NALM6 (cell line): ENCODE results near the gene HNRNPLL.

DNA sequence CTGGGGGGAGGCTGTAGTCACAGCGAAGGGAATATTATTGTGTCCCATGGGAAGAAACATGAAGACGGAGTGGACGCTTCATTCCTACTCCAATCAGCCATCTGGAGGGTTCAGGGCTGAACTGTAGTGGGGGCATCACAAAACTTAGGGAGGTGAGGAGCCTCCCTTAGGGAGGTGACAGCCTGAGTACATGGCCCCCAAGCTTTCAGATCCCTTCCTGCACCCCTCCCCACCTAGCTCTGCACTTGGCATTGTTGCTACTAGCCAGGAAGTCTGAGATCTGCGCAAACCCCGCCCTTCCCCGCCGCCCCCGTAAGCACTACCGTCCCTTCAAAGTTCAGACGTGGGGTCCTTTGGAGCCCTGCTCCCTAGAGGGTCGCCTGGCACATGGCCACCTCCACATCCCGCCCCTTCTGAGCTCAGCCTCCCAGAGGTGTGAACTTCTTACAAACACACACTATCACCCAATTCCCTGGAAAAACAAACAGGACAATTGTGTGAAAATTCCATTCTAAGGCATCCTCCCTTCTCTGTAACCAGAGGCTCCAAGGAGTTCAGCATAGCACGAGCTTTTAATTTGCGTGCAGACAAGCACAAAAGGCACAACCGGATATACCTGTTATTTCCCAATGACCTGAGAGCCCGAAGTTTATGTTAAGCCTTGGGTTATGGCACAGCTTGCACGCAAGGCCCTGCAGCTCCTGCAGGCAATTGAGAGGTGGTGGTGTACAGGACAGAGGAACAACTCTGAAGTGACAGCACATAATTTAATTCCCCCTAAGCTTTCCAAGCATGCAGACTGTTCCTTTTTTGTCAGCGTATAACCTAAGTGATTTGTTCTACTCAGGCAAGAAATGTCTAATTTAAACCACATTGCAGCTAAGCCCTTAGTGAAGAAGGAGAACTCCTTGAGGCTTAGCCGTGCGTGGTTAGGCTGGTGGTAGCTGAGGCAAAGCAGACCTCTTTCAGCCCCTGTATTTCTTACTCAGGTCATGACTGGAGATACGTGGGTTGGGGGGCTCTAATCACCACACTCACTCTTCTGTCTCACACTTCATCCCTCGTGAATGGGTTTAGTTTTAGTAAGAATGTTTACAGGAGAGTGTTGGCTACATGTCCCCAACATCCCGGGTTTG is 20.2 kb upstream of the CYP1B1 start:
- PRO-cap, result no peak

GRCh38 chr2:38527866-38528457 is 74.8 kb downstream of the HNRNPLL start:
- PRO-cap, result no peak

GRCh38 chr2:38534864-38535820 is 67.6 kb downstream of the HNRNPLL start:
- PRO-cap, result no peak

DNA sequence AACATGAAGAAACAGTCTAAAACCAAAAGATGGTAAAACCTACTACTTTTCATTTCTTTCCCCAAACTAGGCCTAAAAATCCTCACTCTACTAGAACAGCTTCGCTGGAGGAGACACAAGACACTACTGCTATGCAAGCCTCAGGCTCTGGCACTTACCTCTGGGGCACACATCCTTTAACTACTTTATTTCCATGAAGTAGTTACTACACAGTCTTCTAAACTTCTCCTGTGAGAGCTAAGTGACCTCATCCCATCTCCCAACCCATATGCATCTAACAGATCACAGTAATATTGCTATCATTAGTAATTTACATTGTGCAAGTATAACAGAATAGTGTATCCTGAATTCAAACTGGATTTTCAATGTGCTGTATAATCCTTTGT is 4.0 kb downstream of the HNRNPLL start:
- PRO-cap, result no peak

- PRO-cap, result no peak
Observed at GRCh38 chr2:38602530-38603121, at the start of gene HNRNPLL. TSS of gene HNRNPLL (minus strand) at chr2:38602928.

DNA sequence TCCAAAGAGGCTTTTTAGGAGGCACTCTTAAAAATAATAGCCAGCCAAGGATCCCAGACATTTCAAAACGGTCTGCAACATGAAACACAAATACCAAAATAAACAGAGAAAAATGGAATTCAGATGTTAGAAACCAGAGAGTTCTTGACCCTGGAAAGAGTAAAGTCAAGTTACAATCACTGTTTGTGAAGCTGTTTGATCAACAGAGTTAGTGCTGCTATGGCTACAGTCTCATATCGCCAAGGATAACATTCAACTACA is 17.4 kb upstream of the HNRNPLL start:
- PRO-cap, result no peak

GRCh38 chr2:38702562-38702848 is 36.6 kb downstream of the GALM start:
- PRO-cap, result no peak

DNA sequence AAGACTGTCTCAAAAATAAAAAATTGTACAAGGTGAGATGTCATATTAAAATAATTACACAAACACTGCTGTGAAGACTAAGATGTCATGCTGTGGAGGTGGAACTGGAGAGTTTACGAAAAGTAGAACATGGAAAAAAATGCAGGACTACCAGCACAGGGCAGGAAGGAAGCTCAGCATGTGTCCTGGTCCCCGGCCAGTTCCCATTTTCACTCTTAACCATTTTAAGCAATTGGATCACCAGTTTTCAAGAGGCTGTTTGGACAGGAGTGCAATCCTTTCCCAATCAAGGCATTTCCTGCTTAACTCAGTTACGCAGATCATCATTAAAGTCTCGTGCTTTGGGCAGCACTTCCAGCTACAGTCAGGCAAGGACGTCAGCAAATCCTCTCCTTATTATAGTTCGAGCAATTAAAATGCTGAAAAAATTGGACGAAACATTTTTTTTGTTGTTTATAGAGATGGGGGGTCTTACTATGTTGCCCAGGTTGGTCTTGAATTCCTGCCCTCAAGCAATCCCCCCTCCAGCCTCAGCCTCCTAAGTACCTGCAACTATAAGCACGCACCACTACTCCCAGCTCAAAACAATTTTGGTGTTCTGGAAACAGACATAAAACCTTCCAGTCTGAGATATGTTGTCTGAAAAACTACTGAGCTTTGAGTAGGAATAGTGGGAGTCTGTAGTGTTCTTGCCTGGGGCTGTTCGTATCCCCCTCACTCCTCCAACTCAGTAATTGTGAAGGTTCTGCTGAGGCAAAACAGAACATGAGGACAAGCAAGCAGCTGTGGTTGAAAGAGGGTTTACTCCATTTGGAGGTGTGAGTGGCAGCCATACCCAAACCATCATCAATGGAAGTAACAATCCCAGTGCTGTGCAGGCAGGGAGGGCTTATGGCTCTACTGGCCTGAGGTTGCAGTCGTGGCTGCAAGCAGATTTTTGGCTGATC is 13.6 kb downstream of the SRSF7 start:
- PRO-cap, result no peak

DNA sequence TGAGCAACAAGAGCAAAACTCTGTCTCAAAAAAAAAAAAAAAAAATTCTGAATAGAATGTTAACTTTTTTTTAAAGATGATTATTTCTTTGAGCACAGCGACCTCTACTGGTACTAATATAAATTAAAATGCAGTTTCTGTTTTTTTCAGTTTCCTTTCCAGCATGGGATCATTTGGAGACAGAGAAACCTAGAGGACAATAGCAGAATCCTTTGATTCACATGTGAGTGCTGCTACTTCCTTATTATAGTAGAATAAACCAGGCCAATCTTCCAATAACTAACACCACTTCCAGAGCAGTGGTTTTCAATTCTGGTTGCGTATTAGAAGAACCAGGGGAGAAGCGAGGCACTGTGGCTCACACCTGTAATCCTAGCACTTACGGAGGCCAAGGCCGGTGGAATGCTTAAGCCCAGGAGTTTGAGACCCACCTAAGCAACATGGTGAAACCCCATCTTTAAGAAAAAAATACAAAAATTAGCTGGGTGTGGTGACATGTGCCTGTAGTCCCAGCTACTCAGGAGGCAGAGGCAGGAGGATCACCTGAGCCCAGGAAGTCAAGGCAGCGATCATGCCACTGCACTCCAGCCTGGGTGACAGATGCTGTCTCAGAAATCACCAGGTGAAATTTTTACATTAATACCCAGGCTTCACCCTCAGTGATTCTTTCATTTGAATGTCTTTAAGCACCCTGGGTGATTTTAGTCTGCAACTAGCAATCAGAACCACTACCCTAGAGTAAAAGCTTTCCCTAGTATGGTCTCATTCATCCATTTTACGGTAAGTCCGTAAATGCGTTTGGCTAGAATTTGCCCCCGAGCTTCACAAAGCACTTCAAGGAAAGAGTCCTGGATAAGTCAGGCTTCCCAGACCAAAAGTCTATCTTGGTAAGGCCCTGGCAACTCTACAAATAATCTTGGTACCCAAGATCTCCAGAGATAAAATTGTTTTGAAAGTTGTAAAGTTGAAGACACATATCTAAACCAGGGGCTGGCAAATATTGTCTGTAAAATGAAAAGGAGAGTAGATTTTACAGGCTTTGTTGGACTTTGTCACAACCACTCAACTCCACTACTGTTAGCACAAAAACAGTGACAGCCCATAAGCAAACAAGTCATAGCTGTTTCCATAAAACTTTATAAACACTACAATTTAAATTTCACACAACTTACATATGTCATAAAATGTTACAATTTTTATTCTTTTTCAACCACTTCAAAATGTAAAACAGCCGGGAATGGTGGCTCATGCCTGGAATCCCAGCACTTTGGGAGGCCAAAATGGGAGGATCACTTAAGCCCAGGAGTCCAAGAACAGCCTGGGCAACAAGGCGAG is 9.7 kb downstream of the SRSF7 start:
- PRO-cap, result no peak

- PRO-cap, result no peak
Observed at GRCh38 chr2:38746437-38747127, 4.6 kb downstream of the SRSF7 start.

DNA sequence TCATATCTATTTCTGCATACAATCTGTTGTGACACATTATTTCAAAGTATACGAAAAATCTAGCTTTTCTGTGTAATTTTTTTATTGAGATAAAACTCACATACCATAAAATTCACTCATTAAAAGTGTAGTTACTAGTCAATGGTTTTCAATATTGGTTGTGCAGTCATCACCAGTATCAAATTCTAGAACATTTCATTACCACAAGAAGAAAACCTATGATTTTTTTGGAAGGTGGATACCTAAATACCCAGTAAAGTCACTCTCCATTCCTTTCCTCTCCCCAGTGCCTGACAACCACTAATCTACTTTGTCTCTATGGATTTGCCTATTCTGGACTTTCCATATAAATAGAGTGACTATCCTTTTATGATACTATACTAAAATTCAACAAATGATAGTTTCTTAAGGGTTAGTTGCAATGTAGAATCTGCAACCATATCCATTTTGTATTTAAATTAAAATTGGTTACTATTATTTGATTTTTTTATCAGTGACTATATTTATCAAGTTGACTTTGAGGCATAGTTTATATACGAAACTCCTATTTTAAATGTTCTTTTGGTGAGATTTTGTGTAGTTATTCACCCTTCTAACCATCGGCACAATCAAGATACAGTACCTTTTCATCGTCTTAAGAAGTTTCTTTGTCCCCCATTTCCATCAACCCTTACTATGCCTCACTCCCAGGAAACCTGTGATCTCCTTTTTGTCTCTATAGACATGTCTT is 68.9 kb downstream of the SOS1 start:
- PRO-cap, result no peak

GRCh38 chr2:39114665-39115768 is 5.8 kb downstream of the SOS1 start:
- PRO-cap, result no peak

GRCh38 chr2:39141061-39141866 is 20.4 kb upstream of the SOS1 start:
- PRO-cap, result no peak

DNA sequence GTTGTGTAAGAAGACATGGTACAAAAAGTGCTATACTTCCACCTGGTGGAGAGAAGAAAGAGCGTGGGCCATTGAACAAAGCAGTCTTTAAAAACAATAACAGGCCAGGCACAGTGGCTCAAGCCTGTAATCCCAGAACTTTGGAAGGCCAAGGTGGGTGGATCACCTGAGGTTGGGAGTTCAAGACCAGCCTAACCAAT is 109.0 kb upstream of the SOS1 start:
- PRO-cap, result no peak

DNA sequence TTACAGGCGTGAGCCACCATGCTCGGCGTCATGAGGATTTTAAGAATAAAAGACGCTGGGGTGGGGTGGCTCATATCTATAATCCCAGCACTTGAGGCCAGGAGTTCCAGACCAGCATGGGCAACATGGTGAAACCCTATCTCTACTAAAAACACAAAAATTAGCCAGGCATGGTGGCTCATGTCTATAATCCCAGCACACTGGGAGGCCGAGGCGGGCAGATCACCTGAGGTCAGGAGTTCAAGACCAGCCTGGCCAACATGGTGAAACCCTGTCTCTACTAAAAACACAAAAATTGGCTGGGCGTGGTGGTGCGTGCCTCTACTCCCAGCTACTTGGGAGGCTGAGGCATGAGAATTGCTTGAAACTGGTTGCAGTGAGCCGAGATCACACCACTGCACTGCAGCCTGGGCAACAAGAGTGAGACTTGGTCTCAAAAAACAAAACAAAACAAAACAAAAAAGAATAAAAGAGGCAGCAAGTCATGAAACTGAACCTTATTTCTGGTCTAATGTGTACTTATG is 157.0 kb upstream of the SOS1 start:
- PRO-cap, result no peak

GRCh38 chr2:40401755-40402362 is 50.0 kb downstream of the SLC8A1 start:
- PRO-cap, result no peak

DNA sequence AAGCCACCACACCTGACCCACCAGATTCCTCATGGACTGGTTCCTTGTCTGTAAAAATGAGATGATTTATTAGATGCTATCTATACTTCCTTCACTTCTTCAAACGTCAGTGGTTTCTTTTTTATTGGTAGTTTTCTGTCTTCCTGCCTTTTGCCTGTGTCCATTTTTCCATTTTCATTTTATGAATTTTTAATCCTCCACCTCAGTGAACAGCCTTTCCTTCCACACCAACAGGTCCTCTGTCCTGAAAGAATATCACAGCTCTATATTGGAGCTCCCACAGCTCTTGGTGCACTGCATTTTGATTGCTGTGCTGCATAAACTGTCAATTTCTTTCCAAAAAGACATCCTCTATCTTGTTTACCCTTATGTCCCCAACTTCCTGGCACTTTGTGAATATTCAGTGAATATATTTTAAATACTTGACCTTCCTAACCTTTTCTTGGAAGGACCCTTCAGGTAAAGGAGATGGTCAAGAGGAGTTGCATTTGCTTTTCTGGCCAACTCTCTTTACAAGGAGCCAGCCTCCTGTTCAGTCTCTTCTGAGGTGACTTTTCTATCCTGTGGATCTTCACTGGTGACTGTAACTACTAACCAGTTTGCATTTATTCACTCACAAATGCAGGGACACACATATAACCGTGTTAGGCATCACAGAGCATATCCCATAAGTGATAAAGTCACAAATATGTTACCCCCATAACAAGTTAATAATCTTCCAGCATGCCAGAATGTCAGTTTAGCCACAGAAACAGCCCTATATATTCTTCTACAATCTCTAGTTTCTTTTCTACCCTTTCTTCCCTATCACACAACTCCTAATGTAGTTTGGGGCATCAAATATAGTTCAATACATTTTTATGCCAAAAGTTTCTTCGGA is 44.3 kb downstream of the SLC8A1 start:
- PRO-cap, result no peak

DNA sequence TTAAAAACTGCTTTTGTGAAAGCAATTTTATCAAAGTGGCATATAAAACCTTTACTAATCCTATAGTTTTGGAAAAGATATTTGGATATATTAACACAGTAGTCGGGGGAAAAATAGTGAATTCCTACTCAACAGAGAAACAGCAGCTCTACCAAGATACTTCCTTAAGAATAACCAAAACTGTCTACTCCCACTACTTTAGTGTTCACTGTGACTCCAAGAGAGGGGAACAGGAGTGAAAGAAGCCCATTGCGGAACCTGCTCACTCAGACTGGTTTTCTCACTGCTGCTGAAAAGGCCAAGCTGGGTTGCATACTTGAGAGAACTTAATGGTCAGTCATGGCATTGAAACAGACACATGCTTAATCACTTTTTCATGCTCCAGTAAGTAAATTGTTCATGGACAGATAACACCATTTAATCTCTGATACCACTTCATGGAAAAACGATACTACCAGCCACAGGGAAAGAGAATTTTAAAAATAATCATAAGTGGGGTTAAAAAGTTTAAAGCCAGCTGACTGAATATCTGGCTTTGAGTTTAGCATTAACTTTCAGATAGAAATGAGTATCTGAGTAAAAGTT is 35.7 kb upstream of the SLC8A1 start:
- PRO-cap, result no peak

DNA sequence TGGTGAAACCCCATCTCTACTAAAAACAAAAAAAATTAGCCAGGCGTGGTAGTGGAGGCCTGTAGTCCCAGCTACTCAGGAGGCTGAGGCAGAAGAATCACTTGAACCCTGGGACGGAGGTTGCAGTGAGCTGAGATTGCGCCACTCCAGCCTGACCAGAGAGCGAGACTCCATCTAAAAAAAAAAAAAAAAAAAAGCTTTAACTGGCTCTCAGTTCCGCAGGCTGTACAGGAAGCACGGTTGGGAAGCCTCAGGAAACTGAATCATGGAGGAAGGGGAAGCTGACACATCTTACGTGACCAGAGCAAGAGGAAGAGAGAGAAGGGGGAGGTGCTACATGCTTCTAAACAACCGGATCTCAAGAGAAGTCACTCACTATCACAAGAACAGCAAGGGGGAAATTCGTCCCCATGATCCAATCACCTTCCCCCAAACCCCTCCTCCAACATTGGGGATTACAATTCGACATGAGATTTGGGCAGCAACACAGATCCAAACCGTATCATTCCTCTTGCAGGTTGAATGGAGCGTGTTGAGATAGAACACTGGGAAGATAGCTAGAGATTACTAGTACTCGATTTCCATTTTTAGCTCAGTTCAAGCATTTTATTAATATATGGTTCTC is 505.7 kb upstream of the SLC8A1 start:
- PRO-cap, result bidirectional peak, plus-strand start at position 346 of the sequence, minus-strand start at position 176 of the sequence

DNA sequence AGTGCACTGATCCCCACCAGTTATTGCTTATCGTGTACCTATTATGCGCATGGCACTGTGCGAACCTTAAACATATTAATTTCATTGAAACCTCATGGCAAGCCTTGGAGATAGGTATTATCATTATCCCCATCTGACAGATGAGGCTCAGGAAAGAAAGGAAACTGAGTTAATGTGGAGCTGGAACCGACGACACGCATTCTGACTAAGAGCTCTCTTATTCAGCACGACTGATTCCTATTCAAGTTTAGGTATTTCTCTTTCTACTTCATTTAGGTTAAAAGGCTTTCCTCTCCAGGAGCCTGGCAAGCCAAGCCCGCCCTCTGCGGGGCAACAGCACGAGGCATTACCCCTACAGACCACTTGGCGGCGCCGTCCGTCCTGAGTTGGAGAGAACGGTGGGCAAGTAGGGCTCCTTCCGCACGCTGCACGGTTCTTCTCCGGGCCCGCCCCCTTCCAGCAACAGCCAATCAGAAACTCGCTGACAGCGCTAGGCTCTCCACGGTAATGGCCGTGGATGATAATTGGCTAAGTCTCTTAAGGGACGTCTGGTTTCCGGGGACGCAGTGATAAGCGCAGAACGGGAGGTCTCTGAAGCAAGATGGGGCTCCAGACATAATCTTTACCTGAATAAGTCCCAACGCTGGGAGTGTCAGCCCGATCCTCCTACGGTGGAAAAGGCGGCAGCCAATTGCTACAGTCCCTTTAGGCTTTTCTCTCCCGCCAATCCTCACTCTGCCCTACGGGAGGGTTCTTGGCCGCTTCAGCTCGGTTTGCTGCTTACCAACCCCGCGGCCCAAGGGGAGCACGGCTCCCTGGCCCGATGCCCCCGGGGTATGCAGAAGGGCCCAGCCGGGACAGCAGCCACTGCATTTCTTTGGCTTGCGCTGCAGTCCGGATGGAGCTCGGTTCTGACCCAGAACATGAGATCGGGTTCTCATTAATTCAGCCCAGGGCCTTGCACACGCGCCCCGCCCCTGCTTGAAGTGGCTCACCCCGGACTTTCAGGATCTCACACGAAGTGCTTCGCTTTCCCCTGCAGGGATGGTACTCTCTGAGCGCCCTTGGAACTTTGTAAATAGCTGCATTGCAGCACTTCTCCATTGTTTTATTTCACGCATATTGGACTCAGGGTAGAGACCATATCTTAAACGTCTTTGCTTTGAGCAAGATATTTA is 207.0 kb upstream of the PKDCC start:
- PRO-cap, result no peak